Aorta (tissue), 1 donor: ENCODE measurements around a stretch of chr10.

GRCh38 chr10:78950948-78951301, 117.8 kb upstream of the ZMIZ1 start:
- PRO-cap, result no peak

GRCh38 chr10:78974399-78975187, 94.2 kb upstream of the ZMIZ1 start:
- PRO-cap, result bidirectional peak, plus-strand start at chr10:78974811, minus-strand start at chr10:78974573

GRCh38 chr10:79025028-79025800, 43.6 kb upstream of the ZMIZ1 start:
- PRO-cap, result no peak

DNA sequence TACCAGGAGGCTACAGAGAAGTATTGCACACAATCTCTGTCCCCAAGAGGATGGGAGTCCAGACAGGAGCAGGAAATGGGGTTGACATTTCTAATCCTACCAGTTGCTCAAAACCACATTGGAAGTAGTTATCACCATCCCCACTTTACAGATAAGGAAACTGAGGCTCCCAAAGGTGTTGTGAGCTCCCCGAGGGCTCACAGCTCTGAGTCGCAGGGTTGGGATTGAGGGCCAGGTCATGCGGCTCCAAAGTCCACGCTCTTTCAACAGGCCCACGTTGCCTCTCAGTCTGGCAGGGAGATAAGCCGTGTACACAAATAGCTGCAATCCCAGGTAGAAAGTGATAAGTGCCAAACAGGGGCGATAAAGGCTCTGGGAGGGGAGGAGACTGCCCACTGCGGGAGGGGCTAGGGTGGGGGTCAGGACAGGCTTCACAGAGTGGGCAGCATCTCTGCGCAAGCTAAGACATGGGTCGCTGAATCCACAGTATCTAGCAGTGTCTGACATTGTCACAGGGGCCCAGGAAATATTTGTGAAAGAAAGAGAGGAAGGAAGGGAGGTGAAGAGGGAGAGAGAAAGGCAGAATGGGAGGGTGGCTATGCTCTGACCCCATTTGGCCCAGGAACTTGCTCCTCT, 9.5 kb upstream of the ZMIZ1 start:
- PRO-cap, result no peak

DNA sequence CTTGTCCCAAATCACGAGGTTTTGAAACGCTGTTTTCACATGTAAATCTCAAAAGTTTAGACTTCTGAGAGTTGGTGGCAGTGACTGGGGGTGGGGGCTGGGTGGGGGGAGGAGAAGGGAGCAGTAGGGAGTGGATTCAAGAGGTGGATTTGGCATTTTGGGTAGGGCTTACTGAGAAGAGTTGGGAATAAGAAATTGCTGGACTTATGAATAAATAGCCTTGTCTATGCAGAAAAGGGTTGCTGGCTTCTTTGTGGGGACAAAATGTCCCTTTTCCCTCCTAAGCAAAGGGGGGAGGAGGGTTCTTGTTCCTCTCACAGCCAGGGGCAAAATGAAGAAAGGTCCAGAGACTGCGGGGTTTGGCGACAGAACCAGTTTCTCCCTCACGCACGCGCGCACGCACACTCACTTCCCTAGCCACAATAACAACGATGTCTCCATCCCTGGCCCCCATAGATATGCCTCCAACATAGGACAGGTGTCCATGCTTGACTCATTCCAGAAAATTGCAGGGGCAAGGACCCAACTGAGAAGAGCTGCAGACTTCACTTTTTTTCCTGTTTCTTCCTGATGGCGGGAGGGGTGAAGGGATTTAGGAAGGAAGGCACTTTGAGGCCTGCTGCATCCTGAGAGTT, 3.2 kb downstream of the ZMIZ1 start:
- PRO-cap, result no peak

GRCh38 chr10:79077384-79078189, 8.8 kb downstream of the ZMIZ1 start:
- PRO-cap, result no peak

DNA sequence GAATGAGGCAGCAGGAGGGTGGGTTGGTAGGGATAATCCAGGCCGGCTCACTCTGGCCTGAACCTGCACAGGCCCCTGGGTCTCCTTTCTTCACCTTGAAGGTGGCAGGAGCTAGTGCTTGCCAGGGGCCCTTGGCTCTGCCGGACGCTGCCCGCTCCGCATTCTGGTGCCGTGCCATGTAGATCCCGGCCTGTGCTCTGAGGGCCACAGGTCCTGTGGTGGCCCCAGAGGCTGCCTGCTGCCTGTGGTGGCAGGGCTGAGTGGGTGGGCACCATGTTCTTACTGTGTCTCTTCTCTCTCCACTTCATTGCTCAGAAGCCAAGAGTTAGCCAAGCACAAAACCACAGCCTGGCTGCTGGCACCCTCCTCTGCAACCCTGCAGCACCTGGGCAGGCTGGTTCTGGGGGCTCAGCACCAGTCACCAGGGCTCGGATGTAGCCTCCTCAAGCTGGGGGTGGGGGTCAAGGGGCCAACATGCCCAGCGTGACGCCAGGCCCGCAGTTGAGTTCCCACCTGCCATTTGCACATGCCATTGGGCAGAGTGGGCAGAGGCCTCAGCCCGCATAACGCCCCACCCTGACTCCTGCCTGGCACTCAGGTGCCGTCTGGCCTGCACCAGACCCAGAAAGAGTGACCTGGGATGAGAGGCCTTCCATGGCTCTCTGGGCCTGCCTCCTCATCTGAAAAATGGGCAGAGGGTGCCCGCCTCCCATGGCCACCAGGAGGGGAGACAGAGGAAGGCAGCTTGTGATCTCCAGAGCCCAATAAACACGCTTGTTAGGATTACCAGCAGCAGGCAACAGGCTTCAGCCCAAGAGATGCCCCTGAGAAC, 16.3 kb downstream of the ZMIZ1 start:
- PRO-cap, result no peak

DNA sequence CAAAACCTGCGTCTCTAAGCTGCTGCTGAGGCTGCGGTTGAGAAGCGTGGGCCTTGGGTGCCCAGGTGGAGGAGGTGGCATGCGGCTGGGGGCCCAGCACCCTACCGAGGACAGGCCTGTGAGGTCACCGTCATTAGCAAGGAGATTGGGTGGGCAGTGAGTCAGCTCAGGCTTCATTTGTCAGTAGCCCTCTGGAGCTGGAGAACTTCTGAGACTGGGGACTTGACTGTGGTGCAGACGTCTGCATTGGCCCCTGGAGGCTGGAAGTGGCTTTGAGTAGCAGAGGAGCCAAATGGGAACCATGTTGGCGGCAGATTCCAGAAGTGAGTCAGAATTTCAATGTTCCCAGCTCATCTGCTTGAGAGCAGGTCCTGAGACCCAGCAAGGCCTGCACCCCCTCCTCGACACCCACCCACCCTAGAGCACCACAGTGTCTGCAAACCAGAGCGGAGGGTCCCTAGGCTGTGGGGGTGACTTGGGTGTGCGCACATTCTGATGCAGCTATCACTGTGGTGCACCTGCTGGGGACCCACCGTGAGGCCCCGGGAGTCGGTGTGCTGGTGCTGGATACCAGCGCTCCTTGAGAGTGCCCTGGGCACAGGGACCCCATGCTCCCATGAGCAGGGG, 30.1 kb downstream of the ZMIZ1 start:
- PRO-cap, result no peak

- PRO-cap, result no peak
Measured at GRCh38 chr10:79151618-79152097, 82.9 kb downstream of the ZMIZ1 start.

DNA sequence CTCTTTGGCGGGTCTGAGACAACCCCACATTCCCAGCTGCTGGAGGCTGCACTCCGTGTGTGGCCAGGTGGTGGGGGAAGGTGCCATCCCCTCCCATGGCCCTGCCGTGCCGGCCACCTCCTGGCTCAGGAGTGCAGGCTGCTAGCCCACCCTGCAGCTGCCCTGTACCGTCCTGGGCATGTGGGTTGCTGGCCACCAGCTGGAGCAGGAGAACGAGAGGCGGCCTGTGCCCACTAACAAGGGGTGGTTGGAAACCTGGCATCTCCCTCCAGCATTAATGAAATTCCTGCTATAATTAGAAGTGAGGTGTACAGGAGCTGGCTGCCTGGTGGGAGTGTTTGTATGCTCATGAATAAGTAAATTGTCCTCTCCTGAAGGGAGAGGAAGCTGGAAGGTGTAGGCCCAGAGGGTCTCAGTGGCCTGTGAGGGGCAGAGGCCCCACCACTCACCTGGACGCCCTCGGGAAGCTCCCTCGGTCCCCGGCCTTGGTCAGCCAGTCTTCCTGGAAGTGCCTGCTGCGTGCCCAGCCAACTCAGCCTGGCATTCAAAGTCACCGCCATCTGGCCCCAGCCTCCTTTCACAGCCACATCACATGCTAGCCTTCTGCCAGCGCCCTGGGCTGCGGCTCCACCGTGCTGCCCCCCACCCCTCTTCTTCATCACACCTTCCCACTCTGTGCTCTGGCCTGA, 97.8 kb downstream of the ZMIZ1 start:
- PRO-cap, result no peak

GRCh38 chr10:79184814-79185907, 116.4 kb downstream of the ZMIZ1 start:
- PRO-cap, result no peak

GRCh38 chr10:79187130-79187808, 118.5 kb downstream of the ZMIZ1 start:
- PRO-cap, result no peak

GRCh38 chr10:79195296-79195974, 126.7 kb downstream of the ZMIZ1 start:
- PRO-cap, result no peak

- PRO-cap, result no peak
Measured at GRCh38 chr10:79210245-79210838, 136.9 kb upstream of the PPIF start.

DNA sequence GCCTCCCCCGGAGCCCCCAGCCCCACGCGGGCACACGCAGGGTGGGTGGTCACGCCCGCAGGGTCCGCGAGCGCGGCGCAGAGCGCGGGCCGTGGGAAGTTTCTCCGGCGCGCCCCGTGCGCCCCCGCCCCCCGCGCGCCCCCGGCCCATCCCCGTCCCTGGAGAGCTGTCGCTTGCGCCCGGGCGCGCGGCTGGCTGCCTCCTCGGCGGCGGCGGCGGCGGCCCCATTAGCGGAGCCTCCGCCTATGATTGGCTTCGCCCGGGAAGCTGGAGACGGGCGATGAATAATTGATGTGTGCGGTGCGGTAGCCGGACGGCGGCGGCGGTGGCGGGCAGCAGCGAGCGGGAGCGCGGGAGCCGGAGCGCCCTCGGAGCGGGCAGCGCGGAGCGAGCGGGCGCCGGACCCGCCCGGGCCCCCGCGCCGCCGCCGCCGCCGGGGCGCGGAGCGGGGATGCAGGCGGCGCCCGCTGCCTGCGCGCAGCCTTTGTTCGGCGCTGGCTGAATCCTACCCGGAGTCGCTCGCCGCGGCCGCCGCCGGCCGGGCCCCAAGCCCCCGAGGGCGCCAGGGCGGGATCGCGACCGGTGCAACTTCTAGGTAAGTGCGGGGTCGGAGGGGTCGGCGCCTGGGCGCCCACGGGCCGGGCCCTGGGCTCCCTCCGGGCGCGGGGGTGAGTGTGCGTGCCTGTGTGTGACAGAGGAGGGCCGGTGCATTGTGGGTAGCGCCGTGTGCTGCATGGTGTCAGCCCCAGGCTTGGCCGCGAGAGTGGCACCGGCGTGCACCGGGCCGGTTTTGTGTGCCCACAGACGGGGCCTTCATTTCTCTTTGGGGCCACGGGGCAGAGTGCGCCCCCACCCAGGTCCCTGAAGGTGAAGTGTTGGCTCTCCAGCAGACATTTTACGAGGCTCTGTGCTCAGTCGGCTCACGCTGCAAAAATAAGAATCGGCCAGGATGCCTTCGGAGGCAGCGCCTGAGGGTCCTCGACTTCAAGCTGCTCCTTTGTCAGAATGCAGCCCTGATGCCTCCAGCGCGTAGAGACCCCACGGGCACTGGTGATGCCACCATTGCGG, 103.8 kb upstream of the PPIF start:
- PRO-cap, result no peak

GRCh38 chr10:79254930-79255911, 92.0 kb upstream of the PPIF start:
- PRO-cap, result no peak

DNA sequence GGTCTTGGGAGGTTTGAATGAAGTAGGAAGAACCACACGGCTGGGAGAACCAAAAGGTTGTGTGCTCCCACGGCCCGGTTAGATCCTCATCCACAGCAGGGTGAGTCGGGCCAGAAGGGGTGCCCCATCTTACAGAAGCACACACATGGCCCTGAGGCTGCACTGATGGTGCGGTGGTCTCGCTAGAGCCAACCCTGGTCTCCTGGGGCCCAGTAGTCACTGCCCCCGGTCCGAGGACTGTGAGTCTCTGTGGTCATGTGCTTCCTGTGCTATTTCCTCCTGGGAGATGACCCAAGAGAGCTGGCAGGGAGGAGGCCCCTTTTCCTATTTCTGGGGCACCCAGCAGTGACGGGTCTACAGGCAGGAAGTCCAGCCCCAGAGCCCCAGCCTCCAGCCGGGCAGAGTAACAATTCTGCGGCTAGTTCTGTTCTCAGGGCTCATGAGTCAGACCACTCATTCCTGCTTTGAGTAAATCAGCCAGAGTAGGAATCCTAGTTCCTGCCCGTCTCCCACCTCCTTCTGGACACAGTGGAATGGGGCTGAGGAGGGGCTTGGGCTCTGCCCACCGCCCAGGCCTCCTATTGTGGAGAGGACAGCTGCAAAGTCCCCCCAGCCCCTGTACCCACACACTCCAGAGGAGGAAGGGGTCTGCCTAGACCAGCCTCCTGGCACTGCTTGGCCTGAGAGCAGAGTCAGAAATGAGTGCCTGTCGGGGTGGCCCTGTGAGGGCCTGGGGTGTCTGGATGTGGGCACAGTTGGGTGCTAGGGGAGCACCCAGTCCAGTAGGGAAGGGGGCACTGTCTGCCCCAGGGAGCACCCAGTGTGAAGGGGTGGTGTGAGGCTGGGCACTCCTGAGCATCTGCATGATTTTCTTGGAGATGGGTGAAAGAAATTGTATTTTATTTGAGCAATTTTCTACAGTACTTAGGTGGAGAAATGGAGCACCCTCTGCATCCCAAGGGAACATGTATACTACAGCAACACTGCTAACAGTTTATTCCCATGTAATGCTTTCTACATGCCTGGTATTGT, 80.5 kb upstream of the PPIF start:
- PRO-cap, result no peak

GRCh38 chr10:79293740-79294451, 53.4 kb upstream of the PPIF start:
- PRO-cap, result no peak

DNA sequence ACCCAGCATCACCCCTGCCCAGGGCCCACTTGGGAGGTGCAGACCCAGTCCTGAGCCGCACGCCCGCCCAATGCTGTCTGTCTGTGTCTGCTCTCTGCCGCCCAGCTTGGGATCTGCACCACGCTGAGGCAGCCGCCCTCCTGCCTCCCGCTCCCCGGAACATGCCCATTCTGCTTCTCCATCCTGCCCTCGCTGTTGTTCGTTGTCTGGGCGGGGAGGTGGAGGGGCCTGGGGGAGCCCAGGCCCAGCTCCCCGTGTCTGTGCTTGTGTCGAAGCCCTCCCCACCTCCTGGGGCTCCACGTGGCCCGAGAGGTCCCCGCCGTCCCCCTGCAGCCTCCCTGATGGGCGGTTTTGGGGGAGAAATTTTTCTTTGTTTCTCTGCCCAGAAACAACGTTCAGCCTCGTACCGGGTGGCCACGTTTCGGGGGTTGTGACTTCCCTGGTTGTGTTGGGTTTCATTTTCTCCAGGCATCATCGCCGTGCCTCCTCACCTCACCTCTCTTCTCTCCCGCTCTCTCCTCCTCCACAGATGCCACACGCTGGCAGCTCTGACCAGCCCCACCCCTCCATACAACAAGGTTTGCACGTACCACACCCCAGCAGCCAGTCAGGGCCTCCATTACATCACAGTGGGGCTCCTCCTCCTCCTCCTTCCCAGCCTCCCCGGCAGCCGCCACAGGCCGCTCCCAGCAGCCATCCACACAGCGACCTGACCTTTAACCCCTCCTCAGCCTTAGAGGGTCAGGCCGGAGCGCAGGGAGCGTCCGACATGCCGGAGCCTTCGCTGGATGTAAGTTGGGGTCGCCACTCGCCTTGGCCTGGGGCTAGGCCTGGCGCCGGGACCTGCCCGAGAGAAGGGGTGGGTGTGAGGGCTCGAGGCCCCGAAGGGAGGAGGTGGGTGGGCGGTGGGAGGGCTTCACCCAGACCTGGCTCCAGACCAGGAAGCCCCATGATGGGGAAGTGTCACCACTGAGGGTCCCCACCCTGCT, 36.6 kb upstream of the PPIF start:
- PRO-cap, result no peak

GRCh38 chr10:79313295-79313591, 34.0 kb upstream of the PPIF start:
- PRO-cap, result no peak